ENCODE measurements around the gene LRMDA.

DNA sequence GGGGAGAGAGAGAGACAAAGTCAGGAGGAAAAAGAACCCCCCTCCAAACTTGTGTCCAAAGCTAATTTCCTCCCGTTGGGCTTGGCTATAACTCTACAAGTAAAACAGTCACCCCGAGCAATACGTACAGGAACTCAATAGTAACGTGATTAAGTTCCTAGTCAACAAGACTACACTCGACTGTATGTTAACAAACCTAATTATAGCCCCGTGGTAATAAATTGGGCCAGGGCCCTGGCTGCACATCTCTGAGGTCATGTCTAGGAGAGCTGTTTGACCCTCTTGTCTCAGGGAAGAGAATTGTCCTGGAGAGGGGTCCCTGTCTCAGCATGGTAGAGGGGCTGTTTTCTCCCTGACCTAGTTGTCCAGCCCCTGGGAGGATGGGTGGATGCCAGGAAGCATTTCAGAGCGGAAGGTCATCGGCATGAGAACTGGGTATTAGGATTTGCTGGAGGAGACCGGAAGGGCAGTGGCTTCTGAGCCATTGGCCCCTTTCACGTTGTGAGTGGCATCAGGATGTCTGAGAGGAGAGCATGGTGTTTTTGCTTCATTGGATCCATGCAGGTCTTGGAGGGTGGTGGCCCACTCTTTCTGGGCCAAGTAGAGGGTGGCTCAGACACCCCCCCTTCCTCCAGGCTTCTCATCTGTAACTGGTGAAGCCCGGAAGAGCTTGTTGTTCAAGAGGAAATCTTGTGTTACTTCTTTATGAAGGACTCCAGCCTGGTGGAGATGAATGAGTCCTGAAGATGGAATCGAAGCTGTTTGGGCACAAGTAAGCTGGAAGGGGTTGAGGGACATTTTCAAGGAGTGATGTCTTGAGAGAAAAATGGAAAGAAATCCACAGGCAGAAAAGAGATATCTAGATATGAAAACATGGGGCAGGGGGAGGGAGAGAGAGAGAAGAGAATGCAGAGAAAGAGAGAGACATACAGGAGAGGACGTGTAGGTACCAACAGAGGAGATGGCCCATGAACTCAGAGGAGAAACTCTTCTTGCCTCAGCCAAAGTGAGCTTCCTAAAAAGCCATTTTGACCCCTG lies 60.4 kb upstream of the COMTD1 start:
- PRO-cap, result no peak

GRCh38 chr10:75403285-75404077 lies 1.9 kb upstream of the ZNF503 start:
- PRO-cap, result bidirectional peak, plus-strand start at chr10:75403428, minus-strand start at chr10:75403123; bidirectional peak, plus-strand start at chr10:75403530, minus-strand start at chr10:75403493

GRCh38 chr10:75404078-75404752 lies 2.7 kb upstream of the ZNF503 start:
- PRO-cap, result bidirectional peak, plus-strand start at chr10:75404456, minus-strand start at chr10:75404398

- PRO-cap, result bidirectional peak, plus-strand start at chr10:75431661, minus-strand start at chr10:75431615
Observed at GRCh38 chr10:75431057-75431968, at the start of gene LRMDA. Gene LRMDA, plus strand, starts transcription at chr10:75431624.

- PRO-cap, result no peak
Observed at GRCh38 chr10:75632614-75633174, 201.3 kb downstream of the LRMDA start.

DNA sequence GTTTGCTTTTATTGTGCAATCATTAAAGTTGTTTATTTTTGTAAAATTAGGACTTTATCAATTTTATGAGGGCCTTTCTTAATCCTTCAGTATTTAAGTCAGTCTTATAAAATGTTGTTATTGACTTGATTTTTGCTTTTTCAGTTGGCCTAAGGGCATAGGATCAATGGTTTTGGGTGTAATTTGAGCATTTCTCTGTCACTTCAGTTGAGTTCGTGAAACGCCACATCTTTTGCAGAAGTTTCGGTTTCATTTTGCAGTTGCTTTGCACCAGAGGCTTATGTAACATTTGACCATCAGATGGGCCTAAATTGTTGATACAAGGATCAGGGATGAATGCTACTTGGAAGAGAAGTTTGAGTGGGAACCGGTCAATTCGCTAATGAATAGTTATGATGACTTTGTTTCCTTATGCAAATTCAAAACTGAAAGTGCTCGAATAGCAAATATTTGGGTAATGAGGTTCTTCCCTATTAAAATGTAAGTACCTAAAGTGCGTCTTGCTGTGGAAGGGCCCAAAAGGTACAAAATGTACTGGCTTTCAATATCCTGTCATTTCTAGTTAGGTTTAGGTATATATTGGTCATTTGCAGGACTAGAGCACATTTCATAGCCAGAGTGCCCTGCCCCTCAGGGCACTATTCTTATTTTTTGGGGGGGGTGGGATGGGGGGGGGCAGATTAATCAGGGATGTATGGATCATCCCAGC lies 340.9 kb downstream of the LRMDA start:
- PRO-cap, result no peak

DNA sequence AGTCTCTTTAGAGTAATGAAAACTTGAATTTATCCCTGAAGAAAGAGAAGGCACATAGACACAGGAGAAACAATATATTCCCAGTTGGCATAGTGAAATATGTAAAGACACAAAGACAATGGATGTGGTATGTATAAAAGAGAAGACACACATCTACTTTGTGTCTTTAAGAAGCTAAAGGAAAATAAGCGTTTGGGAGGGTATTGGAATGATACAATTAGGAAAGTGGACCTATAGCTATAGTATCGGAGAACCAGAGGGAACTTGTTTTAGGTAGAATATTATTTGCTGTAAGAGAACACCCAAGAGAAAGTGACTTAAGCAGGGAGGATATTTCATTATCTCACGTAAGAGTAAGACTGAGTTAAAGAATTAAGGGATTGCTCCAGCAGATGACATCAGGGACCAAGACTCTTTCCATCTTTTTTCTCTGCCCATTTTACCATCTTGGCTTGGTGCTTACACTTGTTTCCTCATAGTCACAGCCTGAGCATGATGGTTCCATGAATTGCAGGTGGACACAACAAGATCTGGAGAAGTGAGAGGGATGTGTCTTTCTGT lies 386.2 kb downstream of the LRMDA start:
- PRO-cap, result no peak

DNA sequence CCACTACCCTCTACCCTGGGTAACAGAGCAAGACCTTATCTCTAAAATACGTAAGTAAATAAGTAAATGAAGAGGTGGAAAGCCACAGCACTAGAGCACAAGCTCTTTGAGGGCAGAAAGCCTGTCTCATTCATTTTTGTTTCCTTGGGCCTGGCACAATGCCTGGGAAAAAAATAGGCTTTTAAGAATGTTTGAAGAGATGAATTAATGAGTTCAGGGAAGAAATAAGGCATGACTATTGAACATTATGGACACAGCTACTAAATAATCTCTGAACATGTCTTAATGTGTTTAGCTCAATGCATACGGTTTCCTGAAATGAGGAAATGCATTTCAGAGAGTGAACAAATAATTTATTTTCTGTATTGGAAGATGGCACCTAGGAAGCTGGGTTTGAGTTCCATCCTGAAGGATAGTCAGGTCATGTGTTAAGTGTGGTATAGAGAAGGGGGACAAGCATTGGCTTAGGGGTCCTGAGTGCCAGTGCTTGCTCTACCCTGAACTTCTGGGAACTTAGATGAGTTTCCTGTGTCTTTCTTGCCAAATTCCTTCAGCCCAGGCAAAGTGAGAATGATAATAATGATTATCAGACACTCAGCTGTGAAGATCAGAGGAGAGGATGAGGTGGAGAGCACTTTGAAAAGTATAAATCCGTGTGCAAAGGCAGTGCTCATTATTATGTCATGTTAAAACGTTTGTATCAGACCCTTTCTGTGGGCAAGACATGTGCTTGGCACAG lies 411.7 kb downstream of the LRMDA start:
- PRO-cap, result no peak

GRCh38 chr10:76168034-76168628 lies 736.7 kb downstream of the LRMDA start:
- PRO-cap, result no peak

GRCh38 chr10:76251774-76252452 lies 820.5 kb downstream of the LRMDA start:
- PRO-cap, result no peak

DNA sequence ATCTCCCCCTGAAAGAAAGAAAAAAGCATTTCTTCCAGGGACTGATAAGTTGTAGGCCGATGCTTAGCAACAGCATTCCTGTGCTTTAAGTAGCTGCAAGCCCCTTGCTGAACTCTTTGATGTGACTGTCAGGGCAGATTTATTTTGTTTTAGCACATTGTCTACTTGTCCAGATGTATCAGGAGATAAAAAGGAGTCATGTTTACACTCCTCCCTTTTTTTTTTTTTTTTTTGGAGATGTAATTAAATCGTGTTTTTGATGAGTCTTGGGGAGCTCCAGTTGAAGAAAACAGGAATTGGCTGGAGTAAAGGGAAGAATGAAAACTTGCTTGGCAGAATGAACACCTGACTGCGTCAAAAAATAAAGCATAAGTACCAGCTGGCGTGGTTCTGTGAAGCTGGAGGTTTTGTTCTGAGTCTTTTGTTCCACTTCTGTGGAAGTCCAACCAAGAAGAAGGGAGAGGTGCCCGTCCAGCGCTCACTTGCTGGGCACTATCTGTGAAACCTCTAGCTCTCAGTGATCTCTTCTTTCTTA lies 871.6 kb downstream of the LRMDA start:
- PRO-cap, result no peak

GRCh38 chr10:76524095-76524459 lies 1092.7 kb downstream of the LRMDA start:
- PRO-cap, result no peak

DNA sequence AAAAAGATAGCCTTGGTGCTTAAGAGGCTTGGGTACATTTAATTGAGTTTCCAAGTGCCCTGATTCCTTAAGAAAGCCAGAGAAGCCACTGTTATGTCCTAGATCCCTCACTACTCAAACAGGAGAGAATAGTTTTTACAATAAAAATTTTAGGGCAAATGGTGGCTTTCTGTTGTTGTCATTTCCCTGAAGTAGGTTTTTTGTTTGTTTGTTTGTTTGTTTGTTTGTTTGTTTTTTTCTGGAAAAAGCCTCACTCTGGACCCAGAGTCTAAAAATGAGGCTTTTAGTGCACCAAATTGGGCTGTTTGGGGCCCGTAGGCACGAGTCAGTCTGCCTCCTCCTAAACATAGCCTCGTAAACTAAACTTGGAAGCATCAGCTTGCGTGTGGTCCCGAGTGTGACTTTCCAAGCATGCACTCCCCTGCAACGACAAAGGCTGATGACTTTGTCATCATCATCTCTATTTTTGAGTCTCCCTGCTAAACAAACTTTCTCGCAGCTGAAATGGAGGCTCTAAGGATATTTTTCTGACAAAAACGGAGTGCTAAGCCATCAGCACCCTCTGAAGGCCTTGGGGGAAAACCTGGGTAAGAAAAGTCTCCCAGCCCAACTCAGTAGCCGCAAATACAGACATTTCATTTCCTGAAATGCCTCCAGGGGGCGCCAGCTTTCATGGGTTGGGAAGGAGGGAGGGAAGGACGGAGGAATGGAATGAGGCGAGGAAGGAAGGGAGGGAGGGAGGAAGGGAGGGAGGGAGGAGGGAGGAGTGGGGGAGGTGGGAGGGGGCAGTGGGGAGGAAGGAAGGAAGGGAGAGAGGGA lies 246.0 kb downstream of the KCNMA1 start:
- PRO-cap, result no peak

DNA sequence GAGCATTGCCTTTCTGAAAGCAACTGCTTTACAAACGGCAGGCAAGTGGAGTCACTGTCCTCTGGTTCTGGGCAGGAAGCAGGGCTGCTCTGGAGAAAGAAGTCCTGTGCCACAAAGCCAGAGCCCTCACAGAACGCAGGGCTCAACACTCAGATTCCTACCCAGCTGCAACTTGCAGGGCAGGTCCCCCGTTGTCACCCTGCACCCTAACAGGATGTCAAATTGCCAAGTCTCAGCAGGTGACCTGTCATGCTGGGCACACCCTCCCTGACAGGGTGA lies 227.7 kb downstream of the KCNMA1 start:
- PRO-cap, result unidirectional peak, minus-strand start at position 201 of the sequence

GRCh38 chr10:77410250-77410775 lies 227.3 kb downstream of the KCNMA1 start:
- PRO-cap, result no peak

DNA sequence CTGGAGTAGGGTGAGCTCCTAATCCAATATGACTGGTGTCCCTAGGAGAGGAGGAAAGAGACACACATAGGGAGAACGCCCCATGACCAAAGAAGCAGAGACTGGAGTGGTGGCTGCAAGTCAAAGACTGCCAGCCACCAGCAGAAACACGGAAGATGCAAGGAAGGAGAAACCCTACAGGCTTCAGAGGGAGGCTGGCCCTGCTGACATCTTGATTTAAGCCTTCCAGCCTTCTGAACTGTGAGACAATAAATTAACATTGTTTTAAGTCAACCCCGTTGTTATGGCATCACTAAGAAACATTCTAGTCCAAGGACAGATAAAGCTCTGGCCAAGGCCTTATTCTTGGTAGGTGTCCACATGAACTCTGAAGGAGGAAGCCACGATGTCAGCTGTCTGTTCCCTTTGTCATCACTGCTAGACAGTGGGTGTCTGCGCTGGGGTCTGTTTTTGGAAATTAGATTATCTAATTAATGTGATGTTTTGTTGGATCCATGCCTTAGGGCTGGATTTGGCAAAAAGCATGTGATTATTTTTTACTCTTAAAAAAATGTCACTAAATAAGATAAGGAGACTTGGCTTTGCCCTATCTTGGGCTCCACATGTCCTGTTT lies 214.8 kb downstream of the KCNMA1 start:
- PRO-cap, result no peak

GRCh38 chr10:77531352-77532260 lies 106.0 kb downstream of the KCNMA1 start:
- PRO-cap, result unidirectional peak, minus-strand start at chr10:77531772

DNA sequence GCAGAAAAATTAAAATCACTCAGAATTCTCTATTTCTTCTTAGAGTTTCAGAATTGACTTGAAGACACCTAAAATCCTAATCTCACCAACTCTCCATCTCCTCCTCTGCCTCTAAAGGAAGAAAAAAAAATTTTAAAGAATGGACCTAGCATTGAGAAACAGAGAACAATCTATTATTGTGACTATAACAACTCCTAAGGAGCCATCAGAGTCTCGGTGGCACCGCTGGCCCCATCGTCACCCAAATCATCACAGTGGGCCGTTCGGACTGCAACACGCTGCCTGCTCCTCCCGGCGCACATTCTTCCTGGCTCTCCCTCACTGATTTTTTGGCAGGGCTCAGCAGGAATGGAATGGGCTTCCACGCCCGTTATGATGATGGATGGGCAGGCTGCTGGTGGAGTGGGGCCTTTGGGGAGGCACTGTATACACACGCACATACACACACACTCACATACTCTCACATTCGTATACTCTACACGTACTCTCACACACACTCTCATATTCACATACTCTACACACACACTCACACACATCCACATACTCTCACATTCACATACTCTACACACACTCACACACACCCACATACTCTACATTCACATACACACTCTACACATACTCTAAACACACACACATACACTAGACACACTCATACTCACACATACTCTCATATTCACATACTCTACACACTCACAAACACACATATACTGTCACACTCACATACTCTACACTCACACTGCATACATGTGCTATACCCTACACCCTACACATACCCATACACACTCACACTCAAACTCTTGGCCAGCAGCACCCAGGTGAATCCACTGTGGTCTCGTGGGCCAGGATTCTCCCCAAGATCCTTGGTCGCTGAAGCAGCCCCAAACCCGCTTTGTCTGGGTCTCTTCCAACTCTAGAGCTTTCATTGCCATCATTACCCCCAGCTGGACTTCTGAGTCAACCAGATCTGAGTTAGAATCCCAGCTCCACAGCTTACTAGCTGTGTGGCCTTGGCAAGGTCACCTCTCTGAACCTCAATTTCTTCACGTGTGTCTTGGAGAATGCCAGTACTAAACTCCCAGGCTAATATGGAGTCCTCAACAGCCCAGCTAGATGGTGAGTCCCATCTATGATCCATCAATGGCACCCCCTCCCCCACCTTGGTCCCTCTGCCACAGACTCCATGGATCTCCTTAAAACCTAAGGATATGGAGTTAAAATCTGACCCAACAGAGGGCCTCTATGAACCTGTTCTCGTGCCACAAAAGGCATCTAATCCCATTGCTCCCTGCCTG lies 99.6 kb downstream of the KCNMA1 start:
- PRO-cap, result no peak

DNA sequence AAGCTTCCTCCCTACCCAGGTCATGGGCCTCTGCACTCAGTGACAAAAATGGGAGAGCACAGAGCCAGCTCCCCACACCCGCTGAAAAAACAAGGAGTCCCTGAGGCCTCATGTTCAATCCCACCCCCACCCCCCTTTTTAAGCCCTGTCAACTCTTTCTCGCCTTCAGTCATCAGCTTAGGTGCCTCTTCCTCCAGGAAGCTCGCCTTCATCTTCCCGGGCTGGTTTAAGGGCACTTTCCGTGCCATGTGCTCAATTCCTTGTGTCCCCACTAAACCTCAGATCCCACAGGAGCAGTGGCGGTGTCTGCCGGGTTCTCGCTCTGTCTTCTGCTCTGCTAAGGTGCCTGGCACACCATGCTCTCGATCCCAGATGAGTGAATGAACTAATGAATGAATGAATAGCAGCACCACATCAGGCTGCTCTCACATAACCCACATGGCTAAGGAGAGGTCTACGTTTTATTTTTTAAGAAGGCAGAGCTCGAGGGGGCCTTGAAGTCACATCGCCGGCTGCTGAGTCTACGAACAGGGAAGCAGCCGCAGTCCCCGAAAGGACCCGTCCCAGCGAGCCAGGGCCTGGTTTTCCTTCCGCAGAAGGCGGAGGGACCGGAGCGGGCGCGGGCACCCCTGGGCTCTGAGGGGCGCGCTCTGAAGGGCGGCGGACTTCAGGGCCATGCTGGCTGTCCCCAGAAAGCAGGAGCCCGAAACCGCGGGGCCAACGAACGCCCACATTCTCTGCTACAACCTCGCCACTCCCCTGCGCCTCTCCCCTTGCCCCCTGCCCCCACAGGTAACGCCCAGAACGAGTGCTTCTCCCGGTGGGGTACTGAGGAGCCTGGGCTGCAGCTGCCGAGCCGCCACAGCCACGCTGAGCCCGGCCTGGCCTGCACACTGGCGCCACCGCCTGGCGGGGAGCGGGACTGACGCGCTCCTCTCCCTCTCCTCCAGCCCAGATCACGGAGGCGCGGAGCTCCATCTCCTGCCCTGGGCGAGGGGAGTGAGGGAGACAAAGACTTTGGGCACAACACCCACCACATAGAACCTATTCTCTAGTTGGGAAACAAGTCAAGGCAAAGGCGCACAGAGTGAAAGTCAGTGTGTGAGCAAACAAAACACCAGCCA lies 73.5 kb upstream of the KCNMA1 start:
- PRO-cap, result no peak

DNA sequence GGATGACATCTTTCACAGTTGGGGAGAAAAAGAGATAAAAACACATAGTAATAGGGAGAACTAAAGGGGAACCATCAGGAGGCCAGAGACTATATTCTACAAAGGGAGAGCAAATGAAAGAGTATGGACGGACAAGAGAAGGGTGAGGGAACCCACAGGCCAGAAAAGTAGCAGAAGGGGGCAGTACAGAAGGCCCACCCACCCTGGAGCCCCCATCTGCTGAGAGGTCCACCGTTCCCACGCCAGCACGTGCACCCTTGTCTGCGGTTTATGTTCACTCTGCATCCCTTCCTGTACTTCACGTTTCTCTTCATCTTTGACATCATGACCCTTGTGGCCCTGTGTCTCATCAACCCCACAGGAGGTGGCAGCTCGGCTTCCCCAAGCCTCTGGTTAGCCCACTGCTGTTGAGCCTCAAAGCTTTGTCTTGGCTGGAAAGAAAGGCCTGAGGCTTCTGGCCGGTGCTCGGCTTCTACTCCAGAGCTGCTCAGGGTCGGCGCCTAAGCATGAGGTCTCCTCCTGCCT lies 138.1 kb downstream of the DLG5 start:
- PRO-cap, result no peak

Data from left colon (tissue), 1 donor.